HepG2 (cell line): Measurements from ENCODE around the gene ARID1B.

DNA sequence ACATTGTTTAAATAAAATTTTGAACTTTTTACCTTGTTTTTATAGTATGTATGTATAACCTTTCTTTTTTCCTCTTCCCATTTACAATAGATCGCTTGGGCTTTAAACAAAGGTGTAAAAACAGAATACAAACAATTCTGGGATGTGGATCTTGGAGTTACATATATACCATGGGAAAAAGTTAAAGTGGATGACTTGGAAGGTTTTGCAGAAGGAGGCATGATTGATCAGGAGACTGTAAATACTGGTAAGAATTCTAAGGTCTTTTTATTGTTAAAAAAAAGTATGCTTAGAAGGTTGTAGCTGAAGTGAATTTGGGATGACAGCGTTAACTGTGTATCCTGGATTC is 86.8 kb downstream of the SCAF8 start:
- RRBS, 2 experiments, result no CpG with 5 or more reads among the region's 2 CpGs
CAGE:
- cytosol, long polyA minus RNA, result no peak
- cytosol, long polyA plus RNA, result no peak
- long polyA plus RNA, result no peak
- nucleus, long polyA minus RNA, result no peak
- nucleus, long polyA plus RNA, result no peak

DNA sequence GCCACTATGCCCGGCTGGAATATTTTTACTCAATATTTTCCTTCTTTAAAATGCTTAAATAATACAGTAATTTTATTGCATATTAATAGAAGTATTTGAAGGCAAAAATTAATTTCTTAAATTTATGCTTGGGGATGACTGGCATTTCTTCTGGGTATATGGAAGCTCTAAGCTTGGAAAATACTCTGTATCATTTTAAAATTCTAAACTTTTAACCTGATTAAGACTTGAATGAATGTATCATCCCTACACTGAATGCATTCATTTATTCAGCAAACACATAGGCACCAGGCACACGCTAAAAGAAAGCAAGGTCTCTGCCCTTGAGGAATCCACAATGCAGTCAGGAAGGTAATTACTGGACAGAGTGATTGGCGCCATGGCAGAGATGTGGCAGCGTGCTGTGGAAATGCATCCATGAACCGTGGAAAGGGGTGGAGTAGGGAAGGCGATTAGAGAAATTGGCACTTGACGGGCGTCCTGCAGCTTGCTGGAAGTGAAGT is 122.8 kb upstream of the TIAM2 start:
- RRBS, 2 experiments, result no CpG with 5 or more reads among the region's 8 CpGs
CAGE:
- cytosol, long polyA minus RNA, result no peak
- cytosol, long polyA plus RNA, result no peak
- long polyA plus RNA, result no peak
- nucleus, long polyA minus RNA, result no peak
- nucleus, long polyA plus RNA, result no peak

GRCh38 chr6:155182945-155183626 is 80.7 kb upstream of the CLDN20 start:
- RRBS, 2 experiments, result no CpG with 5 or more reads among the region's 6 CpGs
CAGE:
- cytosol, long polyA minus RNA, result no peak
- cytosol, long polyA plus RNA, result no peak
- long polyA plus RNA, result no peak
- nucleus, long polyA minus RNA, result no peak
- nucleus, long polyA plus RNA, result no peak

DNA sequence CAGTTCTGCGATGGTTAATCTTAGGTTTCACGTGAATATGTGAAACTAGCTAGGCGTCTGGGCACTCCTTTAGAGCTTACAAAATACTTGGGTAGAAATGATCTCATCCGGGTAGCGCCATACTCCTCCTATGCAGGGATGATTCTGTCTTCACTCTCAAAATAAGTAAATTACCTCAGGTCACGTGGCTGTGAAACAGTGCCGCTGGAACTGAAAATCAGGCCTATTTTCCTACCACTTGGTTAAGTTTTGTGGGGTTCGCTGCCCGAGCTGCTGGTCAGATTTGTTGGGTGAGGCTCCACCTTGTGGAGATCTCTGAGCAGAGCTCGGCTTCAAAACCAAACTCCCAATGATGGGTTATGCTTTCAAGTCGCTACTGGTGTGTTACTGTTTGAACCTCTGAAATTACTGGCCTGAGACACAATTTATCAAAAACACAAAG is 15.5 kb upstream of the CLDN20 start:
- RRBS, 2 experiments, result no CpG with 5 or more reads among the region's 11 CpGs
CAGE:
- cytosol, long polyA minus RNA, result no peak
- cytosol, long polyA plus RNA, result no peak
- long polyA plus RNA, result no peak
- nucleus, long polyA minus RNA, result no peak
- nucleus, long polyA plus RNA, result no peak

GRCh38 chr6:155315349-155315743 is 1.1 kb upstream of the TFB1M start:
- RRBS, 2 experiments, result no CpG with 5 or more reads among the region's 5 CpGs
CAGE:
- cytosol, long polyA minus RNA, result no peak
- cytosol, long polyA plus RNA, result no peak
- long polyA plus RNA, result no peak
- nucleus, long polyA minus RNA, result no peak
- nucleus, long polyA plus RNA, result no peak

- RRBS, 2 experiments, result no CpG with 5 or more reads among the region's 7 CpGs
CAGE:
- cytosol, long polyA minus RNA, result no peak
- cytosol, long polyA plus RNA, result no peak
- long polyA plus RNA, result no peak
- nucleus, long polyA minus RNA, result no peak
- nucleus, long polyA plus RNA, result no peak
Observed at GRCh38 chr6:155936611-155937053, 481.0 kb upstream of the NOX3 start.

DNA sequence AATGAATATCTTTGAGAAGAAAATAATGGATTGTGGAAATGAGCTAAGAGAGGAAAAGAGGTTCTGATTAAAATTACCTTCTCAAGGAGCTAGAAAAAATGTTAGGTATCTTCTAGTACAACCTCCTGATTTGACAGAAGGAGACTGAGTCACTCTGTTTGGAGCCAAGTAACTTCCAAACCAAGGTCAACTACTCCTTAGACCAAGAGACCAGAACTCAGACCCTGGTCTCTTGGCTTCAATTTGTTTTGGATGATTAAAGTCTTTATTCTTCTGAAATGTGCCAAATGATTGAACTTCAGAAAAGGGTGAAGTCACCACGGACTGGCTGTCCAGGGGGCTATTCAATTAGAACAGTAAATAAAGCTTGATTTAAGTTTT is 602.2 kb upstream of the ARID1B start:
- RRBS, 2 experiments, result no CpG with 5 or more reads among the region's 1 CpG
CAGE:
- cytosol, long polyA minus RNA, result no peak
- cytosol, long polyA plus RNA, result no peak
- long polyA plus RNA, result no peak
- nucleus, long polyA minus RNA, result no peak
- nucleus, long polyA plus RNA, result no peak

DNA sequence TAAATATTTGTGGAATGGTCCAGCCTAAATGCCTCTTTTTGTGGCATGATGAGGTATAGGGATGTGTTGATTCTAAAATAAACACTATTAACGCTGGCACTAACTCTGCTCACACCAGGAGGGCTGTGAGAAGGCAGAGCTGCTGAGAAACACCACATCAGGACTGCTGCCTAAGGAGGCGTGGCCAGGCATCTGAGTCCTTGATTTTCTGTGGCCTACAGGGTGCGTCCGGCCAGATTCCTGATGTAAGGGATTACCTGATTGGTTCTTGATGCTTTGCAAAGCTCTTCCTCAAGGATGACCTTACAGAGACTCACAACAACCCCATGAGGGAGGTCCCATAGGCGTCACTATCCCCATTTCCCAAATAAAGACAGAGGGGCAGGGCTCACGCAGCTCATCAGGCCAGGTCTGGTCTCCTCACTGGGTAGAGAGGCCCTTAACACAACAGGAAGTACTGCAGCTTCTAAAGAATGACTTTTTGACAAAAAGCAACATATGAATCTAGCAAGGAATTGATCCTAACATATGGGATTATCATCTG is 219.6 kb upstream of the ARID1B start:
- RRBS, 2 experiments, result no CpG with 5 or more reads among the region's 6 CpGs
CAGE:
- cytosol, long polyA minus RNA, result no peak
- cytosol, long polyA plus RNA, result no peak
- long polyA plus RNA, result no peak
- nucleus, long polyA minus RNA, result no peak
- nucleus, long polyA plus RNA, result no peak

DNA sequence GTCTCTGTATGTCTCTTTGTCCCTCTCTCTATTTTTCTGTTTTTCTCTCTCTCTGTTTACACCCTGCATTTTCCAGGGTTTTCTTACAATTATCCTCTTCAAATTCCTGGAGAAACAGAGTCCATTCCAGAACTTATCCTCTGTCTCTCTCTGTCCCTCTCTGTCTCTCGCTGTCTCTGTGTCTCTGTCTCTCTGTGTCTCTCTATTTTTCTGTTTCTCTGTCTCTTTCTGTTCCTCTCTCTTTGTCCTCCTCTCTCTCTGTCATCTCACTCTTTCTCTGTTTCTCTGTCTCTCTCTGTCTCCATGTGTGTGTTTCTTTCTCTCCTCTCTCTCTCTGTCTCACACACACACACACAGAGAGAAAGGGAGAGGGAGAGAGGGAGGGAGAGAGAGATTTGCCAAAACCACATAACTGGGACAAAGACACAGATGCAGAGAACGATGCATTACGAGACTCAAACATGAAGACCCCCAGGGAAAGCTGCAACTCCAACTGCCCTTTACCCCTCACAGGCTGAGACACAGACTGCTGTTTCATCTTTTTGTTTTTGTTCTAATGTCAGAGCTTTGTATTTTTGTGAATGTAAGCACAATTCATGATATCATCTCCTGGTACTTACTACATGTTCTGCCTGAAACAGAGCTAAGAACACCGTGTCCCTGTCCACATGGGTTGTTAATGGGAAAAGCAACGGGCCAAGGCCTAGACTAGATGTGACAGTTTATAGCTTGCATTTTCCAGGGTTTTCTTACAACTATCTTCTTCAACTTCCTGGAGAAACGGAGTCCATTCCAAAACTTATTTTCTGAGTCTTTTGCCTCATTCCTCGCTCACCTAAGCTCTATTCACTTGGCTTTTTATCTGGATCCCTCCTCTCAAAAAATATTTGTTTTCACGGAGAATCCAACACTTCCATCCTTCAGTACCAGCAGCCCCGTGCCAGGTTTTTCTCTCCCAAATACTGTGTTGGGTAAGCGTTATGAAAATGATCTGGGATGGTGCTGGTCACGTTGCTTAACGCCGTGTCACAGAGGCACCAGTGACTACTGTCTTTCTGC is 177.1 kb upstream of the ARID1B start:
- RRBS, 2 experiments, result no CpG with 5 or more reads among the region's 13 CpGs
CAGE:
- cytosol, long polyA minus RNA, result no peak
- cytosol, long polyA plus RNA, result no peak
- long polyA plus RNA, result no peak
- nucleus, long polyA minus RNA, result no peak
- nucleus, long polyA plus RNA, result no peak

GRCh38 chr6:156720945-156721820 is 56.0 kb upstream of the ARID1B start:
- RRBS, 2 experiments, result no CpG with 5 or more reads among the region's 17 CpGs
CAGE:
- cytosol, long polyA minus RNA, result no peak
- cytosol, long polyA plus RNA, result no peak
- long polyA plus RNA, result no peak
- nucleus, long polyA minus RNA, result no peak
- nucleus, long polyA plus RNA, result no peak

GRCh38 chr6:156777175-156778174 is at the start of gene ARID1B:
Gene ARID1B, plus strand, starts transcription at chr6:156777378.
- RRBS, 2 experiments, result 2% methylated on average over 39 to 69 of the region's 143 CpGs
CAGE:
- cytosol, long polyA minus RNA, result no peak
- cytosol, long polyA plus RNA, result start-site peak on the plus strand at chr6:156777274-156777467, 68 and 34 reads in 2 replicates
- long polyA plus RNA, result start-site peak on the plus strand at chr6:156777806-156778115, 40 and 22 reads in 2 replicates
- nucleus, long polyA minus RNA, result no peak
- nucleus, long polyA plus RNA, result start-site peak on the plus strand at chr6:156777296-156777379, 91 and 70 reads in 2 replicates

DNA sequence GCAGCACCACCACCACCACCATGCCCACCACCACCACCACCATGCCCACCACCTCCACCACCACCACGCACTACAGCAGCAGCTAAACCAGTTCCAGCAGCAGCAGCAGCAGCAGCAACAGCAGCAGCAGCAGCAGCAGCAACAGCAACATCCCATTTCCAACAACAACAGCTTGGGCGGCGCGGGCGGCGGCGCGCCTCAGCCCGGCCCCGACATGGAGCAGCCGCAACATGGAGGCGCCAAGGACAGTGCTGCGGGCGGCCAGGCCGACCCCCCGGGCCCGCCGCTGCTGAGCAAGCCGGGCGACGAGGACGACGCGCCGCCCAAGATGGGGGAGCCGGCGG is 969 bp downstream of the ARID1B start:
- RRBS, 2 experiments, result 1 to 2% methylated on average over 16 of the region's 27 CpGs
CAGE:
- cytosol, long polyA minus RNA, result no peak
- cytosol, long polyA plus RNA, result no peak
- long polyA plus RNA, result no peak
- nucleus, long polyA minus RNA, result no peak
- nucleus, long polyA plus RNA, result no peak

DNA sequence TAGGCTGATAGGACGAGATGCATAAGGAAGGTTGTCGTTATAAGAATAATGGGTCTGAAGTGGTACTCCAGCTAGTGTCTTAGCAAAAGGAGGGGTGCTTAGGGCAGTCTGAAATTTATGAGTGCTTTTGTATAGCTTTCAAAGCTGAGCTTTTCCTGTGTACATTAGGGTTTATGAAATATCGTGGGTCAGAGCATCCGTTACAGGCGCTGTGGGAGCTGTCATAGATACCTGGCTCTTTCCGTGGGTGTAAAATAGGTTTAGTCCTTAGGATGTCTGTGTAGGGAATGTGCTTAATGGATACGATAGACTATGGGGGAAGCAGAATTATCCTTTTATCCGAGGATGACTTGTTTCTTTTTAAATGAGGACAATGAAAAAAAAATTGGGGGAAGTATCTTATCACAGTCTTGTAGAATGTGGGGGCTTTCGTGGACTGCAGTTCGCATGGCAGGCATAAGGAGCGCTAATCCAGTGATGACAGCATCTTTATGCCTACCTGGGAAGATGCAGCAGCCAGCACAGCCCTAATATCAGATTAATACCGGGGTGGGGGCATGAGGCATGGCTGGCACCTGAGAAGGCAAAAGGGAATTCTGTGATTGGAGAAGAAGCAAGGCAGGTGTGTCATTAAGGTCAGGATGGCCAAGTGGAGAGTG is 15.5 kb downstream of the ARID1B start:
- RRBS, 2 experiments, result no CpG with 5 or more reads among the region's 12 CpGs
CAGE:
- cytosol, long polyA minus RNA, result no peak
- cytosol, long polyA plus RNA, result no peak
- long polyA plus RNA, result no peak
- nucleus, long polyA minus RNA, result no peak
- nucleus, long polyA plus RNA, result no peak

DNA sequence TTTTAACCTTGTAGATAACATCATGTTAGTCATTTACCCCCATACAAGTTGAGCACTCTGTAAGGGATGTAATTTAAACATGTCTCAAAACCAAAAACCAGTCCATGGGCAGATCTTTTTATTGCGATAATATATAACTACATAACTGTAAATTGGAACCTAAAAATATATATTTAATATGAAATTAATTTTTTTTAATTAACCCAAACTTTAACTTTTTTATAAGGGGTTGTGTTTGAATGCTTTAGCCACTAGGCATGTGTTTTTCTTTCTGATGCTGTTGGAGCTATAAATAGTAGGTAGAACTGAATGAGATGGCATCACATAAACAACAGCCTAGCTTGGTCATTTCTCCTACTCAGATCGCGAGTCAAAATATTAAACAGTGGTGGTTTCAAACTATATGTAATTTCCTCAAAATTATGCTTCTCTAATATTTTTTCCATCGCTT is 243.1 kb downstream of the ARID1B start:
- RRBS, 2 experiments, result no CpG with 5 or more reads among the region's 4 CpGs
CAGE:
- cytosol, long polyA minus RNA, result no peak
- cytosol, long polyA plus RNA, result no peak
- long polyA plus RNA, result no peak
- nucleus, long polyA minus RNA, result no peak
- nucleus, long polyA plus RNA, result no peak

- RRBS, 2 experiments, result 86 to 98% methylated on average over 1 of the region's 9 CpGs
CAGE:
- cytosol, long polyA minus RNA, result no peak
- cytosol, long polyA plus RNA, result no peak
- long polyA plus RNA, result no peak
- nucleus, long polyA minus RNA, result no peak
- nucleus, long polyA plus RNA, result no peak
Observed at GRCh38 chr6:157119484-157120264, 203.6 kb downstream of the TMEM242 start.

DNA sequence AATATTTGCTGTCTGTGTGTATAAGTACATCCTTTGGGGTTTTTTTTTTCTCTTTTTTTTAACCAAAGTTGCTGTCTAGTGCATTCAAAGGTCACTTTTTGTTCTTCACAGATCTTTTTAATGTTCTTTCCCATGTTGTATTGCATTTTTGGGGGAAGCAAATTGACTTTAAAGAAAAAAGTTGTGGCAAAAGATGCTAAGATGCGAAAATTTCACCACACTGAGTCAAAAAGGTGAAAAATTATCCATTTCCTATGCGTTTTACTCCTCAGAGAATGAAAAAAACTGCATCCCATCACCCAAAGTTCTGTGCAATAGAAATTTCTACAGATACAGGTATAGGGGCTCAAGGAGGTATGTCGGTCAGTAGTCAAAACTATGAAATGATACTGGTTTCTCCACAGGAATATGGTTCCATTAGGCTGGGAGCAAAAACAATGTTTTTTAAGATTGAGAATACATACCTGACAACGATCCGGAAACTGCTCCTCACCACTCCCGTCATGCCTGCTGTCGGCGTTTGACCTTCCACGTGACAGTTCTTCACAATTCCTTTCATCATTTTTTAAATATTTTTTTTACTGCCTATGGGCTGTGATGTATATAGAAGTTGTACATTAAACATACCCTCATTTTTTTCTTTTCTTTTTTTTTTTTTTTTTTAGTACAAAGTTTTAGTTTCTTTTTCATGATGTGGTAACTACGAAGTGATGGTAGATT is 115.1 kb downstream of the TMEM242 start:
- RRBS, 2 experiments, result no CpG with 5 or more reads among the region's 10 CpGs
CAGE:
- cytosol, long polyA minus RNA, result start-site peak on the plus strand centred at position 281 of the sequence, 109 bp wide, 27 reads
- cytosol, long polyA plus RNA, result no peak
- long polyA plus RNA, result no peak
- nucleus, long polyA minus RNA, result no peak
- nucleus, long polyA plus RNA, result no peak

GRCh38 chr6:157240331-157241086 is 82.8 kb downstream of the TMEM242 start:
- RRBS, 2 experiments, result 37 to 49% methylated on average over 2 of the region's 22 CpGs
CAGE:
- cytosol, long polyA minus RNA, result no peak
- cytosol, long polyA plus RNA, result no peak
- long polyA plus RNA, result no peak
- nucleus, long polyA minus RNA, result no peak
- nucleus, long polyA plus RNA, result no peak

DNA sequence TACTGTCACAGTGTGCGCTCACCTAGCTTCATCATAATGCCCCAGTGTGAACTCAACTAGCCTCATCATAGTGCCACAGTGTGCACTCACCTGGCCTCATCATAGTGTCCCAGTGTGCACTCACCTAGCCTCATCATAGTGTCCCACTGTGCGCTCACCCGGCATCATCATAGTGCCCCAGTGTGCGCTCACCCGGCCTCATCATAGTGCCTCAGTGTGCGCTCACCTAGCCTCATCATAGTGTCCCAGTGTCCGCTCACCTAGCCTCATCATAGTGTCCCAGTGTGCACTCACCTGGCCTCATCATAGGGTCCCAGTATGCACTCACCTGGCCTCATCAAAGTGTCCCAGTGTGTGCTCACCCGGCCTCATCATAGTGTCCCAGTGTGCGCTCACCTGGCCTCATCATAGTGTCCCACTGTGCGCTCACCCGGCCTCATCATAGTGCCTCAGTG is 10.5 kb downstream of the TMEM242 start:
- RRBS, 2 experiments, result no CpG with 5 or more reads among the region's 11 CpGs
CAGE:
- cytosol, long polyA minus RNA, result no peak
- cytosol, long polyA plus RNA, result no peak
- long polyA plus RNA, result no peak
- nucleus, long polyA minus RNA, result no peak
- nucleus, long polyA plus RNA, result no peak

DNA sequence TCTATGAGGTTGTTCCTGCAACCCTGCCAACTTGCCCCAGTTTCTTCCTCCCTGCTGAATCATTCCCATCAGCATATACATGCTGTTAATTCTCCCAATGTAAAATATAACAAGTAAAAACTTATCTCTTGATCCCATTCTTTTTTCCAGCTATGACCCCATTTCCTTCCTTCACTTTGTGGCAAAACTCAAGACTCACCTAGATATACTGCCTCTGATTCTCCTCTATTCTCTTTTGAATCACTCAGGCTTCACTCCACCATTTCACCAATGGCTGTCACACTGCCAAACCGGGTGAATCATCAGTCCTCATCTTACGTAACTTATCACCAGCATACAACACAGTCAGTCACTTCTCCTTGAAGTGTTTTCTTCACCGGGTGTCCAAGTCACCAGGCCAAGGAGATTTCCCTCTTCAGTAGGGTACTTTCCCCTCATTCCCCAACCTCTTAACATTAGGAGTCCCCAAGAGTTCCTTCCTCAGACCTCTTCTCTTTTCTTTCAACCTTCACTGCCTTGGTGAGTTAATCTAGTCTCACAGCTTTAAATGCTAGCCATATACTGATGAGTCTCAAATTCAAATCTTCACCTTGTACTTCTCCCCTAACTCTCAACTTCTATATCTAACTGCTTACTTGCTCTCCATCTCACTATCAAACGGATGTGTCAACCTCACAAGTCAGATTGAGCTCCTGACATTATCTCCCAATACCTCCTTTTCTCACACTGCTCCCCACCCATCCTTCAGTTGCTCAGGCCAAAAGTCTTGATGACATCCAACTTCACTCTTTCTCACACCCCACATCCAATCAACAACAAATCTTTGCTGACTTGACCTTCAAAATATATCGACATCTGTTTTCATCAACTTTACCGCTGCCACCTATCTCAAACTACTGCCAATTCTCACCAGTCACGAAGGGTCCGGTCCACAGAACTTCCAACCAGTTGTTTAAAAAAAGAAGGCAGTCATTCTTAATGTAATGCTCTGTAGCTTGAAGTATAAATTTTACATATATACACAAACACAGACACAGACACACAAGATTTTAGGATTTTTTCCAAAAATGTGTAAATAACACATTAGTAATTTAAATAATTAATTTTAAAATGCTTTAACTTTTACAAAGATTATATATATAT is 5.9 kb downstream of the TMEM242 start:
- RRBS, 2 experiments, result 53 to 64% methylated on average over 3 of the region's 8 CpGs
CAGE:
- cytosol, long polyA minus RNA, result no peak
- cytosol, long polyA plus RNA, result no peak
- long polyA plus RNA, result no peak
- nucleus, long polyA minus RNA, result no peak
- nucleus, long polyA plus RNA, result no peak

GRCh38 chr6:157433361-157433980 is 52.5 kb downstream of the ZDHHC14 start:
- RRBS, 2 experiments, result no CpG with 5 or more reads among the region's 7 CpGs
CAGE:
- cytosol, long polyA minus RNA, result no peak
- cytosol, long polyA plus RNA, result no peak
- long polyA plus RNA, result no peak
- nucleus, long polyA minus RNA, result no peak
- nucleus, long polyA plus RNA, result no peak